ENCODE results near the gene FAM135A.

GRCh38 chr6:63572640-63573071 is 376 bp downstream of the PTP4A1 start:
- PRO-cap: no peak

DNA sequence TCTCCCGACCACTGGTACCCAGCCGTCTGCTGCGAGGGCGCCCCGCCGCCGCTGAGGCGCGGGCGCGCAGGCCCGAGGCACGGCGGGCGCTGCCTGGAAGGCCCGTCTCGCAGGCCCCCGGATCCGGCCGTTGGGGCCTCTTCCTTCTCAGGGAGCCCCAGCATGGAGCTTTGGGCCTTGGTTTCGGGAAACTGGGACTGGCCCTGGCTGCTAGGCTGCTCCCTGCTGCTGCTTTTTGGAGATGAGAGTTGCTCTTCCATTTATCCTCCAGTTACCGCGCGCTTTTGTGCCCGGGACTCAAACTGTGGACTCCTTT is 787 bp downstream of the PHF3 start:
- PRO-cap: no peak

DNA sequence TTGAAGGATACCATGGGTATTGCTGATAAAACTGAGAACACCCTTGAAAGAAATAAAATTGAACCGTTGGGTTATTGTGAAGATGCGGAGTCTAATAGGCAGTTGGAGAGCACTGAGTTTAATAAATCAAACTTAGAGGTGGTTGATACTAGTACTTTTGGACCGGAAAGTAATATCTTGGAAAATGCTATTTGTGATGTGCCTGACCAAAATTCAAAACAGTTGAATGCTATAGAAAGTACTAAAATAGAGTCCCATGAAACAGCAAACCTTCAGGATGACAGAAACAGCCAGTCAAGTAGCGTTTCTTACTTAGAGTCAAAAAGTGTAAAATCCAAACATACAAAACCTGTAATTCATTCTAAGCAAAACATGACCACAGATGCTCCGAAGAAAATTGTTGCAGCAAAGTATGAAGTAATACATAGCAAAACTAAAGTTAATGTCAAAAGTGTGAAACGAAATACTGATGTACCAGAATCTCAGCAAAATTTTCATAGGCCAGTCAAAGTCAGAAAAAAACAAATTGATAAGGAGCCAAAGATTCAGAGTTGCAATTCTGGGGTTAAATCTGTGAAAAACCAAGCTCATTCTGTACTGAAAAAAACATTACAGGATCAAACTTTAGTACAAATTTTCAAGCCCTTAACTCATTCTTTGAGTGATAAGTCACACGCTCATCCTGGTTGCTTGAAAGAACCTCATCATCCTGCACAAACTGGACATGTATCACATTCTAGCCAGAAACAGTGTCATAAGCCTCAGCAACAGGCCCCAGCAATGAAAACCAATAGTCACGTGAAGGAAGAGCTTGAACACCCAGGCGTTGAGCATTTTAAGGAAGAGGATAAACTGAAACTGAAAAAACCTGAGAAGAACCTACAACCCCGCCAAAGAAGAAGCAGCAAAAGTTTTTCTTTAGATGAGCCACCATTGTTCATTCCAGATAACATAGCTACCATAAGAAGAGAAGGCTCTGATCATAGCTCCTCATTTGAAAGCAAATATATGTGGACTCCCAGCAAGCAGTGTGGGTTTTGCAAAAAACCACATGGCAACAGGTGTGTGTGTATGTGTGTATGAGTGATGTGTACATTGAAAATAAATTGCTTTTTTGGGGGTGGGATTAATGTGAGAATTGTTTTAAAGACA is 49.6 kb downstream of the PHF3 start:
- PRO-cap: no peak

- PRO-cap: no peak
These were observed 567.9 kb upstream of the ZC3H11C start for GRCh38 chr6:64733399-64733786.

GRCh38 chr6:65374399-65374747 is 73.1 kb downstream of the ZC3H11C start:
- PRO-cap: no peak

DNA sequence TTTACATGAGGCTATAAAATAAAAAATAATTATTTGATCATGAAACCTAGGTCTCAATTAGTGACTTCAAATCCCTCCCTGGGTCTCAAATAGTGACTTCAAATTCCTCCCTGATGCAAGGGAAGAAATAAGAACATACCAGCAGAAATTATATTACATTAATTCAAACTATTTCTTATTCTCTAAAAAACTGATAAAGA is 63.9 kb upstream of the EYS start:
- PRO-cap: no peak

- PRO-cap: no peak
These were observed 596.1 kb upstream of the ADGRB3 start for GRCh38 chr6:68038869-68039541.

GRCh38 chr6:68559170-68559369 is 76.0 kb upstream of the ADGRB3 start:
- PRO-cap: no peak

DNA sequence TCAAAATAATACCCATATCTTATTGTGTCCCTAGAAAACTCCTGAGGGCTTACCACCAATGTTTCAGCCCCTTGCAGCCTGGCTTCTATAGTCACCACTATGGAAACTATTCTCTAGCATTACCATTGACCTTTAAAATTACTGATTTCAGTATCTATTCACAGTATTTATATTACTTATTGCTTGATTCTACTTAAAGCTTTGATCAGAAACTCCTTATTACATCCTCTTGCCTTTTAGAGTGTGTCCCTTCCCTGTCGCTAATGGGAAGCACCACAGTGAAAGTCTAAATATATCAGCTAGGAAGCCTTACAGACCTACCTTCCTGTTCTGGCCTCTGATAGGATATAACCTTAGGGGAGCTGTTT is 122.6 kb downstream of the ADGRB3 start:
- PRO-cap: no peak

GRCh38 chr6:69937667-69938231 is 71.4 kb downstream of the COL19A1 start:
- PRO-cap: no peak

GRCh38 chr6:70413014-70413368 is 317 bp upstream of the FAM135A start:
- PRO-cap: bidirectional peak, plus-strand start at chr6:70413295, minus-strand start at chr6:70413221

DNA sequence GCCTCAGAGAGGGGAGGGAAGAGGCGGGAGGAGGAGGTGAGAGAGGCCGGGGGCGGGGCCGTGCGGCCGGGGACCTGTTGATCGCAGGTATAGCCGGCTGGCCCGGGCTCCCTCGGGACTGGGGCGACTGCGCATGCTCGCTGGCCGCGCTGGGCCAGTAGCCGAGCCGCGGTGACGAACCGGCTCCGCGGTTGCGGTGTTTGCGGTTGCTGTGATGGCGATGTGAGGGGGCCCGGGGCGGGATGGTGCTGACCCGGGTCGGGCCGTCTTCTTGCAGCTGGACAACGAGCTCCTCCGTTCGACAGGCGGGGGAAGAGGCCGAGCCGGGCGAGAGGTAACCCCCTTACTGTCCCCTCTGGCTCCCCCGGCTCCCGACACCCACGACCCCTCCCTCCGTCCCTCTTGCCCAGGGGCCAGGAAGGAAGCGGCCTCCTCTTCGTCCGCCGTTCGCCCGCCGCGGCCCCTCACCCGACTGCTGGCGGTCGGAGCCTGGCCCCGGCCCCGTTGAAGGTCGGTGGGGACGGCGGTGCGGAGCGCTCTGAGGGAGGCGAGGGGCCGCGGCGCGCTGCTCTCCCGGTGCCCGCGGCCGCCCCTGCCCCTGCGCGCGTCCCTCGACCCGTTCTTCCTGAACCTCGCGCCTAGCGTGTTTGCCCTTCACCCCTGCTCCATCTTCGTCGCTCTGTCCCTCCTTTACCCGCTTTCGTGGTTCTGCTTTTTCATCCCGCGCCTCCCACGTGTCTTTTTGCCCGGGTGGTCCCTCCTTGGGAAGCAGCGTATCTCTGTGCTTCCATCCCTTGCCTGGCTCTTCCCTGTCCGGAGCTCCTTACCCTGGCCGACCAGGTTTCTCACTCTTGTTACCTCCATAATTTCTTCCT is at the start of gene FAM135A:
FAM135A (plus strand) TSS at position 140 of the 875 bp plus-strand sequence.
- PRO-cap: bidirectional peak, plus-strand start at position 55 of the sequence, minus-strand start at position 120 of the sequence; unidirectional peak, minus-strand start at position 681 of the sequence

GRCh38 chr6:70552592-70553072 is 14.1 kb upstream of the SDHAF4 start:
- PRO-cap: no peak

- PRO-cap: no peak
These were observed 17.7 kb downstream of the SMAP1 start for GRCh38 chr6:70685349-70685749.

DNA sequence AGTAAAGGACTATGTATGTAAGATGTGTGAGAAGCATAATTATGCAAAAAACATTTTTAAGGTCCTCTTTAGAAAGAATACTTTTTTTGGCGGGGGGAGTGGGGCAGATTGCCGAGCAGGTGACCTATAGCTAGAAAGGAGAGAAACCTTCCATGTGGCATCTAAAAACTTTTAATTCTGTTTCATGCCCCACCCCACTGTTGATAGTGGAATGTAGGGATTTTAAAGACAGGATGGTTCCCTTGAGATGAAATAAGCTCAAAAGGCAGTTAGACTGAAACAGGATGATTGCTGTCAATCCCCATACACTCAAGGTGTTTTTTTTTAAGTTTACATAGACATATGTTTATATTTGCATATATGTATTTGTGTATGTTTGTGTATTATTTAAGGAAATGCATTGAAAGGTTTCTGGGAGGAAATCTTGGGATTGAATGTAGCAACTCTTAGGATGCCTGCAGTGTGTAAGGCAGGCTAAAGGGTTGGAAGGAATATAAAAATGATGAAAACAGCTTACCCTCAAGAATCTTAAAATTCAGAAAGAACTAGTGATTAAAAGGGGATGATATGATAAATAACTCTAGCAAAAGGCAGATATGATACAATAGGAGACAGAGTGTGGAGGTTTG is 141.3 kb downstream of the B3GAT2 start:
- PRO-cap: no peak

DNA sequence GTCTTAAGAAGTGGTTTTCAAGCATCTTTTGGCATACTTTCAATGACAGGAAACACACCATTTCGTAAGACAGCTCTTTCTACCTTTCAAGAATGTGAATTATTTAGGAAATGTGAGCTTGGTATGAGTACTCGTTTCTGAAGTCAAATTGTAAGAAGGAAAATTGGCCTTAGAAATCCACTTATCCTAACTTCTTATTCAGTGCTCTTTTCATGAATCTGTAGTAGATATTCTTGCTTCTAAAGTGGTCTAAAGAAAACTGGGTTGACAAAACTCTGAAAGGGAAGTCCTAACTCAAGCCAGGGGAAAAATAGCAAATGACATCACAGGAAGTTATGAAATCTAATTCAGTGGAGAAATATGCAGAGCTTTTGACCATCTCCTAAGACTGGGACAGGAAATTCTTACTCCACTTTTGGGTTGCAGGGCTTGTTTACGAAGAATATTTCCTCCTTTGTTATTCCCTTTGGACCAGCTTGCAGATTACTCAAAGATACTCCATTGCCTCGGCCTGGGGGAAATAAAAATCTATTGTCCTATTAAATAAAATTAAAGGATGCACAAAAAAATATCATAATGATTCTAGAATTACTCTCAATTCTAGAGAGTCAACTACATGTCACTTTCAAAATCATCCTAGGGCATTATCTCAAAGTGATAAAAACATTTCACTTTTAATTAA is 38.3 kb upstream of the OGFRL1 start:
- PRO-cap: no peak

- PRO-cap: no peak
These were observed 714 bp downstream of the OGFRL1 start for GRCh38 chr6:71289186-71289864.

- PRO-cap: no peak
These were observed 13.1 kb downstream of the OGFRL1 start for GRCh38 chr6:71301313-71302554.

- PRO-cap: no peak
These were observed 87.1 kb downstream of the OGFRL1 start for GRCh38 chr6:71375559-71376249.

GRCh38 chr6:71417888-71418352 is 129.3 kb downstream of the OGFRL1 start:
- PRO-cap: no peak